Cardiac atrium fibroblast (primary cell): ENCODE results near the genes KCNK16 and KIF6.

DNA sequence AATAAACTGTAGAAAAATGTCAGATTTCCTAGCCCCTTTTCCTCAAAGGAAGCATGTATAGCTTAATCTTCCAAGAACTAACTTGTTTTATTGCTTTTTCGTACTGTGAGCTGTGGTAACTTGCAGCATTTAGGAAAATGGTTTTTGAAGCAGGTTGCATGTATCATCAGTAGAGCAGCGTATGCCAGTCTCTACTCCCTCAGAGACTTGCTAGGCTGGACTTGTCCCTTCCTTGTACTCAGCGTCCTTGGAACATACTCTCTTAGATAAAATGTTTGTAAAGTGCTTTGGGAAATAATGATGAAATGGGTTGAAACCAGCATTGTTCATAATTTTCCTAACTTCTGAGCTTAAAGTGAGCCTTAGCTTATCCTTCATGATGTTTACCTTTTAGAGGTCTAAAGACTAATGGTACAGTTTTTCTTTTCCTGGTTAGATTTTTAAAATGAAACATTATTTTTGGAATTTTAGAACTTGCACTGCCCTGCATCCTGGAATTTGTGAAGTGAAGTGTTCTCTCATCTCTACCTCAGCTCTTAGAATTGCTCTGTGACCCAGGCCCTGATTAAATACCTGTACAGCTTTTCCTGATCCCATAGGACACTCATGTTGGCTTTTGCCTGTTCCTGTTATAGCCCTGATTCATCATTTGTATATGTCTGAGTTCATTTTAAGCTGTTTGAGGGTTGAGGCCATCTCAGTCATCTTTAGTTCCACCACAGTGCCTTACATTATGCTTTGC lies 26.1 kb downstream of the ZFAND3 start:
- RAMPAGE, long total RNA, result no peak

- RAMPAGE, long total RNA, result no peak
Measured at GRCh38 chr6:37878257-37878835, 58.8 kb downstream of the ZFAND3 start.

- RAMPAGE, long total RNA, result no peak
Measured at GRCh38 chr6:37997305-37997938, 177.9 kb downstream of the ZFAND3 start.

DNA sequence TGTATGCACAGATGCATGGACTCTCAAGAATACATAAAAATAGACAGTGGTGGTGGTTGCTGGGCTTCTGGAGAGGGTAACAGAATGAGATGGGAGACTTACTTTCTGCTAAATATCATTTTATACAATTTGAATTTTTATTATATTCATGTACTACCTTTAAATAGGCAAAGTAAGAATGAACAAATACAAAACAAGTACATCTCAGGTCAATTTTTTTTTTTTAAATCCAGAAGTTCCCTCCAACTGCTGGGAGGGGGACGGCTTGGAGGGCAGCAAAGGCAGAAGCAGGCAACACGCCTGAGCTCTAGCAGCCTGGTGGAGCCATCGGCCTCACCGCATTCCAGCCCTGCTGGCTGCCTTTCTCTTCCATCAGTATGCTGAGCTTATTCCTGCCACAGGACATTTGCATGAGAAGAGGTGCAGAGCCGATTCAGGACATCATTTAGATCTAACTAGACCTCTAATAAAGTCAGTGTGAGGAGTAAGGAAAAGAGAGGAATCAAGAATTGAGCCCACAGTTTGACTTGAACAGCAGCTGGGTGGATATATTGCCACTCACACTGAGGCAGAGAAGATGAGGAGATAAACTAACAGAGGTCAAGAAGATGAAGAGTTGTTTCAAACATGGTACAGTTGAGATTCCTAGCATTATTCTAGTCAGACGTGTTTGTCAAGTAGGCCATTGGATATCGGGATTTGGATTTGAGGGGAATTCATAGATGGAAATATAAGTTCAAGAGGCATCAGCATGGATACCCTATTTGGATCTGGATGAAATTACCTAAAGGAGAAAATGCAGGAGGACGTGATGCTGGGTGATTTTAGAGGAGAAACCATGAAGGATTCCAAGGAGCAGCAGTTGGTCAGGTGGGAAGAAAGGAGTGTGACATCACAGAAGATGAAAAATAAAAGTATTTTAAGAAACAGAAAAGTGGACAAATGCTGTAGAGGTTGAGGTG lies 319.0 kb downstream of the ZFAND3 start:
- RAMPAGE, long total RNA, result no peak

DNA sequence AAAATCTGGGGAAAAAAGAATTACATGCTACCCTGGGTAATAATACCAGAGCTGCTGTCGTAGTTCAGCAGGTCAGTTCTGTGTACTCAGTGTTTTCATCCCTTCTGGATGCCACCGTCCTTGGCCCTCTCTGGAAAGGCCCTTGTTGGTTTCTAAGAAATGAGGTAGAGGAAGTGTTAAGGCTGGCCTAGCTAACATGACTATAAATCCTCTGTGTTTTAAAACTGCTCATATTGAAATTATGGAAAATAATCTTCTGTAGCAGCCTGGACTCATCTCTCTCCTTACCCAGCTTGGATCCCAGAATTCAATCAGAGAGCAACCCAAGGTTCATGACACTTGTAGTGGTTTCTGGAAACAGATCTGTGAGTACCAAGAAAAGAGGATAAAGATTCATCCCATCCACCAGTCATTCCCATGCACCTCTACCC lies 328.8 kb downstream of the ZFAND3 start:
- RAMPAGE, long total RNA, result no peak

- RAMPAGE, long total RNA, result no peak
Measured at GRCh38 chr6:38212462-38212898, 393.0 kb downstream of the ZFAND3 start.

GRCh38 chr6:38368610-38369548 lies 270.9 kb downstream of the BTBD9 start:
- RAMPAGE, long total RNA, result no peak

- RAMPAGE, long total RNA, result no peak
Measured at GRCh38 chr6:38506744-38507486, 132.8 kb downstream of the BTBD9 start.

GRCh38 chr6:38638783-38639443 lies 816 bp downstream of the BTBD9 start:
- RAMPAGE, long total RNA, result no peak

DNA sequence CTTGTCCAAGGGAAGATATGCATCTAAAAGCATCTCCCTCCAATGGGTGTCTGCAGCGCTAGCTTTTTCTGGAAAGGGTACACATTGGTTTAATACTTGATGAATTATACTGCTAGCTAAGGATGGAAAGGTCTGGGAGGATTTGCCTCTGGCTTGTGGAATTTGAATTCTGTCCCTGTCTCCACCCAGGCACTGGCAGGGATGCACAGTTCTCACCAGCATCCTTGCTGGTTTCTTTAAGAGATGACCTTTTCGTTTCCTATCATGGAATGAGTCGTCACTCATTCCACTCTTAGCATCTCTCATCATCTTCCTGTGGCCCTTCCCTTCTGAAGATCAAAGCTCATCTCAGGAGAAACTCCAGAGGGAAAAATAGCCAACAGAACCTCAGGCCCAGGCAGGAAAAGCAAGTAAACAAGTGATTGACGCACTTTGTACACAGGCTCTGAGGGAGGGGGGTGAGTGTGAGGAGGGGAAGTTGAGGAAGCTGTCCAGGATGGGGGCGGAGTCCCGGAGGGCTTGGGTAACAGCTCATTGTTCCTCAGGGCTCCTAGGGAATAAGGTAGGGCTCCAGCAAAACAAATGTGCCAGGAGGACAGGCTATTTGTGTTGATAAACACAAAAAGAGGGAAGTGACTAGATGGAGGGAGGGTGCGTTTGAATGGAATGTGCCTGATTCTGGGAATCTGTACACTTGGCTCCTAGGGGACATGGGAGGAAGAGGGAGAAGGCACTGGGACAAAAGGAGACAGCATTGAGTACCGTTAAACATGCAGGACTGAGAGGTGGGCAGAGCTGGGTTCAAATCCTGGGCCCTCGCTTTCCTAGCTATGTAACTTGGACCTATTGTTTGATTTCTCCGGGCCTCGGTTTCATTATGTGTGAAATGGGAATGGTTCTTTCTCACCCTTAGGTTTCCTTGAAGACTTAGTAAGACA lies 25.8 kb upstream of the SAYSD1 start:
- RAMPAGE, long total RNA, result no peak

- RAMPAGE, long total RNA, result no peak
Measured at GRCh38 chr6:39206110-39206906, 23.0 kb downstream of the KCNK5 start.

GRCh38 chr6:39207659-39208463 lies 21.4 kb downstream of the KCNK5 start:
- RAMPAGE, long total RNA, result no peak

GRCh38 chr6:39226613-39227455 lies 2.4 kb downstream of the KCNK5 start:
- RAMPAGE, long total RNA, result no peak

DNA sequence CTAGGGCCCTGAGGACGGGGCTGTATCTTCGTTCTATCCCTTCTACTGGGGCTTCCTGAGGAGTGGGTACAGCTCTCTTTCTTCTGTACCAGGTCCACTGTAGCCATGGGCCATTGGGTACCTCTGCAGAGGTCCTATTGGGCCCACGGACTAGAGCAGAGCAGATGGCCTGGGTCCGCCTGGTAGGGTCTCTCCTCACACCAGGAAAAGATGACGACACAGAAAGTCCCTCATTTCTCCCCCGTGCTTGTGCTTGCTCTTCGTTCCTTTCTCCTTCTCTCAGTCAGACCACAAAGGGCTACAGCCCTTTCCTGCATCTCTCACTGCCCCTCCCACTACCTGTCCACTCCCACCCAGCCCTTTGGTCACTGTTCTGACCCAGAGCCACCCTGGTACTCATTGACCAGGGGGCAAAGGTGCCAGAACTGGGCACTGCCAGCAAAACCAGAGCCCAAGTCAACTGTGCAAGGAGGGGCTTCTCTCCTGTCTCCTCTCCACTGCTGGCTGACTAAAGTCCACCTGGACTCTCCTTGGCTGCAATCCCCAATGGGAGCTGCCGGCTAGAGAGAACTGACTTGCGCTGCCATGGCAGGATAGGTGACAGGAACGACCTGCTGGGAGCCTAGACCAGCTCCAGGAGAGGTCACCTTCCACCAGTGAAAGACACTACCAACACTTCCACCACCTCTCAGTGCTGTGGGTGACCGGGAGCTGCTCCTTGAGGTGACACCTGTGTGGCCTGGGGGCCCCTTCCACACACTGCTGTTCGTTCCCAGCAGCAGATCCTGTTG lies 32.9 kb downstream of the KCNK17 start:
- RAMPAGE, long total RNA, result no peak

DNA sequence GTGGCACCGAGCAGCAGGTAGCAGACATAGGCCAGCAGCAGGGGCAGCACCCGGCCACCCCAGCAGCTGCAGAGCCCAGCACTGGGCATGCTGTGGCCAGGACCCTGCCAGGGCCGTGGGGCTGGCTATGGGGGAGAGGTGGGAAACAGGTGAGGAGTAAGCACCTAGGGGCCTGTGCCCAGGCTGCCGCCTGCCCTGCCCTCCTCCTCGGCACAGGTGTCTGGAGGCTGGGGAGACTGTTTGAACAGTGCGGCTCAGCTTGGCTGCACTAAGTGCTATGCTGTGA lies at the start of gene KCNK16:
KCNK16 (minus strand) TSS at position 251 of the 286 bp plus-strand sequence.
- RAMPAGE, long total RNA, result no peak

DNA sequence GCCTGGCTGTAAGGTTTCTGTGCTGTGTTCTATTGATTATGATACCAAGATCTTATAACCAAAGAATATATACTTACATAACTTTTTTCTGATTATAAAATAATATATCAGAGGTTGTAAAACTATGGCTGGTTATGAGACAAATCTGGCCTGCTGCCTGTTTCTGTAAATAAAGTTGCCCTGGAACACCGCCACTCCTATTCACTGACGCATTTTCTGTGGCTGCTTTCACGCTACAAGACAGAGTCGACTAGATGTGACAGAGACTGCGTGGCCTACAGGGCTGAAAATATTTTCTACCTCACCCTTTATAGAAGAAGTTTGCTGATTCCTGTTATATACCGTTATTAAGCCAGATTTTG lies 97.8 kb upstream of the KCNK16 start:
- RAMPAGE, long total RNA, result no peak

- RAMPAGE, long total RNA, result no peak
Measured at GRCh38 chr6:39724661-39725980, at the start of gene KIF6. TSS of gene KIF6 (minus strand) at chr6:39725408.

GRCh38 chr6:39758721-39759200 lies 33.4 kb upstream of the DAAM2 start:
- RAMPAGE, long total RNA, result no peak

DNA sequence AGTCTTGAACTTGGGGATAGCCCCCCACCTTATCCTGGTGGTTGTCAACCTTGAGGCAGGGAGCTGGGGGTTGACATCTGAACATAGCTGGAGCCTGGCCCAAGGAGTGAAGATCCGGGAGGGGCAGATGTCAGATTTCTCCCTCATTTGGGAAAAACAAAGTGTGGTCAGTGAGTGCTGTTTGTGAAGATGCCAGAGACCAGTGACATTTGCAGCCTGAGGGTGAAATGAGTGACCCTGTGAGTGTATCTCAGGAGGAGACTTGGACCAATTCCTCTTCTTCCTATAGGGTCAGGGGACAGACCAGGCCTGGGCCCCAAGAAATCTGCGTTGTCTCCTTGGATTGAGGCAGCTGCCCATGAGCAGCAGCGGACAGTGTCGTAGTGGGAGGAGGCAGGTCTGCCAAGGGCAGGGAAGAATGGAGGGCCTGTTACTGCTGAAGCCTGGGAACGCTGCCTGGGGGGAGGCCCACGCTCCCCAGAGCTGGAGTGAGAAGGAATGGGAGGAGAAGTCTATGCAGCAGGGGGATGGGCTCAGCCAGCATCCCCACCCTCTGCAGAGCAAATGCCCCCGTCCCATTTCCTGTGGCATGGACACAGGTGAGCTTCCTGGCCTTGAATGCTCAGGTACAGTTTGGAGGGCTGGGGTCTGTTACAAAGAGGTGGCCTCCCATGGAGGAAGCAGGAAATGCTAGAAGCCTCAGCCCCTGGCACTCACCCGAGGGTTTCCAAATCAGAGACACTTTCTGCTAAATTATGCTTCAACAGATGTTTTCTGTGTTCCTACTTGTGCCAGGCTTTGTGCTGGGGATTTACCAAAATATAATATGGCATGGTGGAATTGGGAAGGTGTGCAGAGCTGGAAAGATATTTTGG lies 29.7 kb downstream of the DAAM2 start:
- RAMPAGE, long total RNA, result no peak

GRCh38 chr6:39870303-39870570 lies 64.0 kb downstream of the MOCS1 start:
- RAMPAGE, long total RNA, result no peak